Mucosa of descending colon (tissue), 1 donor: ENCODE measurements around a stretch of chr13.

DNA sequence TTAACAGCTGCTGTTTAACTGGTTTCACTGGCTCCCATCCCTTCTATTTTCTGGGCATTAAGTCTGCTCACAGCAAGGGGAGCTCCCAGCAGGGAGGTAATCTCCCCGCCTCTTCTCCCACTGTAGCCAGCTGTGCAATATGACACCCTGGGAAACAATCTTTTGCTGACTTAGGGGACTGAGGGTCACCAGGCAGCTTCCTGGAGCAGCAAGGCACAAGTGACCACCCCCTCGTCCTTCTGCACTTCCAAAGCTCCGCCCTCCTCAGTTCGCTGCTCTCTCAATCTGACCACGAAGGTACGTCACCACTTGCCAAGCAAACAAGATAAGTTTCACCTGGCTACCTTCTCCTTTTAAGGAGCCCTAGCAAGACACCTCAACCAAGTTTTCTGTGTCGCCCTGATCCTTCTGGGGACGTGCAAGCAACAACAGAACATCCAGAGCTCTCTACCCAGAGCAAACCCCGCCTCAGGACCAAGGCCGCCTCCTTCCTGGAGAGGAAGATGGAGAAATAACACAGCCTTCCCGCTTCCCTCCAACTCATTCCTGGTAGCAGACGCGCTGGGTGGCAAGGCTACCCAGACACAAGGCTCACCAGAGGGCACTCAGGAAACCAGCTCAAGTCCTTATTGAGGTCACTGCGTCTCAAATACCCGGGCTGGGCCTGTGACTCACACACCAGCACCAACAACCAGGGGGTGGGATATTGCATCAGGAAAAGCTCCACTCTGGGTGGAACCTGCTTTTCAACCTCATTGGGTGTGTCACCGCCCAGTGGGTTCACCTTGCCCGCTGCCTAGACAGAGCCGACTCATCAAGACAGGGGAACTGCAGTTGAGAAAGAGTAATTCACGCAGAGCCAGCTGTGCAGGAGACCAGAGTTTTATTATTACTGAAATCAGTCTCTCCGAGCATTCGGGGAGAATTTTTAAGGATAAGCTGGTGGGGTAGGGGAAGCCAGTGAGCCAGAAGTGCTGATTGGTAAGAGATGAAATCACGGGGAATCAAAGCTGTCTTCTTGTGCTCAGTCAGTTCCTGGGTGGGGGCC is 92.2 kb downstream of the STK24 start:
- PRO-cap = bidirectional peak, plus-strand start at position 543 of the sequence, minus-strand start at position 245 of the sequence; bidirectional peak, plus-strand start at position 809 of the sequence, minus-strand start at position 620 of the sequence

DNA sequence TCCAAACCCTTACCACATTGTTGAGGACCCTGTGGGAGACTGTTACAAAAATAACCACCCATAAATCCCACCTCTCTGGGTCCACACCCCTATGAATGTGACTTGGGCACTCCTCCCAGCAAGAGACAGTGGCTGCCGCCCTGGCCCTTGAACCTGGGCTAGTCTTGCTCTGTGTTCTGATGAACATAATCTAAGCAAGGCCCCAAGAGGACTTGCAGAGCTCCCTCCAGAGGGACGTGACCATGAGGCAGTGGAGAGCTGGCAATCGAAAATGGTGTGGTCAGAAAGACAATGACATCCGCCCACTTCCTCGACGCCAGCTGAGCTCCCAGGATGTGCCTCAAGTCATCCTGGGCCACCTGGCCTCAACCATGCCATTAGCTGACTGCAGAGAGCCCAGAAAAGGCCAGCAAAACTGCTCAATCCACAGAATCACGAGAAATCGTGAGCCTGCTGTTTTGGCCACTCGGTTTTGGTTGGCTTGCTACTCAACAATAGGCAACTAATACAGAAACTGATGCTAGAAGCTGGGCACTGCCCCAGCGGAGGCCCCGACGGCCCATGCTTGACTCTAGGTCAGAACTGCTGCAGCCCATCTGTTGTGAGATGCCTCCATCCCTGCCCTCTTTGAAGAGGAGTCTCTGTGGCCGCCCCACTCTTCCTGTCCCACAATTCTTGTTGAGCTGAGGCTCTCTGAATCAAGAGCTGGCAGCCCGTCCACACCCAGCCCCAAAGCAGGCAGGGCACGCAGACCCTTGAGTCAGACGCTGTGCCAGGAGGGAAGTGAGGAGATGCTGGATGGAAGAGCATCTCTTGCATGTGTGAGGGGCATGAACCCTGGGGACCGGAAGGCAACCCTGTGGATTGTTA is 53.3 kb downstream of the STK24 start:
- PRO-cap = no peak

DNA sequence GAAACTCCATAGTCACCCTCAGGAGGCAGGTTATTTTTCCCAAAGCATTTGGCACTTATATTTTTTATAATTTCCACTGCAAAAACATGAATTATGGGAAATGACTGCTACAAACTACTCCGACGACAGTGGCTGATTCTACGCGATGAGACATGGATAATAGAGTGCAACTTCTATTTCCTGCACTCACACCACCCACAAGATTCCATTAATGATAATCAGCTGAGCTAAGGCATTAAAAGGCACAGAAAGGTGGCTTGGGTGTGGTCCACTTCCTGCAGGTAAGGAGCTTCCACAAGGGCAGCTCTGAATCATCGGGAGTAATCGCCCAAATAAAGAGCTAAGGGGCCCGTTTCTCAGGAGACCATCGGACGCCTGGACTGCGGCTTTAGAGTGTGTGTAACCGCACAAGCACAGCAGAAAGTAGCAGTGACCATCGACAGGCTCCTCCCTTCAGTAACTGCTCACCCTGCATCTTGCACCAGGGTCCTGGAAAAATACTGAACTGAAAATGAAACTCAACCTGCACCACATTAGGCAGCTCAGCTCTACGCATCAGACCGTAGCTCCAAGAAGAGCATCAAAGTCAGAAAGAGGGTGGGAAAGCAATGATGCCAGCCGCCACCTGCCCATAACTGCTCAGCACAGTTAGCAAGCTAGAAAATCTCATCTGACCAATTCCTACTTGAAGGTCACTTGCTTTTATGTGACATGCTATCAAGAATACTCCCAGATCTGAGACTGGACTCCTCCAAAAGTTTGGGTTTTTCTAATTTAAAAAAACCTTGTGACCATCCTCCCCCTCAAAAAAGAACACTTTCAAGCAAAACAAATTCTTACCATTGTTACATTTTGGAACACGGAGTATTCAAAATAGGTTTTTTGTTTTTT is 5.9 kb downstream of the STK24 start:
- PRO-cap = bidirectional peak, plus-strand start at position 362 of the sequence, minus-strand start at position 210 of the sequence; bidirectional peak, plus-strand start at position 419 of the sequence, minus-strand start at position 395 of the sequence; bidirectional peak, plus-strand start at position 562 of the sequence, minus-strand start at position 462 of the sequence

- PRO-cap = no peak
These were observed 32.3 kb upstream of the SLC15A1 start for GRCh38 chr13:98784879-98785128.

GRCh38 chr13:98985032-98985465 is 7.2 kb upstream of the DOCK9 start:
- PRO-cap = no peak

DNA sequence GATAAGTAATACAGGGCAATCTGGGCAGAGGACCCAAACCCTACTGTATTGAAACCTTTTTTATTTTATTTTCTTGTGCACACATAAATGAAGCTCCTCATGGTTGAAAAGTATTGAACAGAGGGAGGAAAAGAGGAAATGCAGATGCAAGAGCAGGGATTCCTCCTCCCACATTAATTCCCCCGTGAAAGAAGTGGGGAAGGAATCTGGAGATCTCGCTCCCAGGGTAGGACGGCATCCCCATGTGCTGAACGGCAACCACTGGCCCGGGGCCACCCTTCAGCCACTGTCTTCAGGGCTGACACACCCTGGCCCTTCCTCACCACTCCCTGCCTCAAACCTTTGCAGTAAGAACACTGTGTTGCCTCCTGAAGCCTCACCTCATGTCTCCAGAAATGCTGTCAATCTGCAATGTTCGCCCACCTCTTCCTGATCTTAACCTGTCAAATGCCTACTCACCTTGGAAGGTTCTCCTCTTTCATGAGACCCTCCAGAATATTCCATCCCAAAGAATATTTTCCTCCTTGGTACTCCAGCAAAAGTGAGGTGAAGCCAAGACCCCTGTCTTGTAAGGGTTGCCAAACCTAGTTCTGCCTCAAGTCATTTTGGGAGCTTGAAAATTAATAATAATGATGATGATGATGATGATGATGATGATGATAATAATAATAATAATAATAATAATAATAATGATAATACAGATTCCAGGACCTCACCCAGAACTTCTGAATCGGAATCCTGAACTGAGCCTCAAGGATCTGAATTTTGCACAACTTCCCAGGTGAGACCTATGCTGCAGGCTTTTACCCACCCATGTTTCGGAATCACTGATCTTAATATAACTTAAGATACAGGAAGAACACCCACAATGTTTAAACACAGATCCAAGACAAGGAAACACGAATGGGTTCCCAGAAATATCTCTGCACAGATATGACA is 11.1 kb upstream of the DOCK9 start:
- PRO-cap = no peak

DNA sequence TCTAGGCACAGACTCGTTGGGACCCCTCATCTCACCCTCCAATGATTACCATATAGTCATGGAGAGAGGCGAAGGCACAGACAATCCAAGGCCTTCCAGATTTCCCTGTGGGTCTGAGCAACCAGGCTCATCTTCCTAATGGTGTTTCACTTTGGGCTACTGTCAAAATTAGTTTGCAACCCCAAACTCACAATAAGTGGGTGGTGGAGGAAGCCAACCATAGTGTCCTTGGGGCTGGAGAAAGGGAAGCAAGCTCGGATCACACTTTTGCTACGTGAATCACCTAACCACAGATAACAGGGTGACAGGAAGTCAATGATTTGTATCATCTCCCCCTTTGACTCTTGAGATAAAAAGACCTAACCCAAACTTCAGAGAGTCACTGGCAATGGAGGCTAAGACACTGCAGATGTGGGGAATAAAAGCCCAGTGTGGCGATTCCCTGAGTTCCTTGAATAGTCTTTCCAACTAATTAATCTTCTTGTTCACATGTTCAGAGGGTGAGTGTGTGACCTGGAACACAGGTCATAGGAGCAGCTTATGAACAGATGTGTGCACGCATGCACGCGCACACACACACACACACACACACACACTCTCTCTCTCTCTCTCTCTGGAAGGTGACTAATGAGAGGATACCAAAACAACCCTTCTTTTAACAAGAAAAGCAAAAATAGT is 21.0 kb upstream of the DOCK9 start:
- PRO-cap = no peak

DNA sequence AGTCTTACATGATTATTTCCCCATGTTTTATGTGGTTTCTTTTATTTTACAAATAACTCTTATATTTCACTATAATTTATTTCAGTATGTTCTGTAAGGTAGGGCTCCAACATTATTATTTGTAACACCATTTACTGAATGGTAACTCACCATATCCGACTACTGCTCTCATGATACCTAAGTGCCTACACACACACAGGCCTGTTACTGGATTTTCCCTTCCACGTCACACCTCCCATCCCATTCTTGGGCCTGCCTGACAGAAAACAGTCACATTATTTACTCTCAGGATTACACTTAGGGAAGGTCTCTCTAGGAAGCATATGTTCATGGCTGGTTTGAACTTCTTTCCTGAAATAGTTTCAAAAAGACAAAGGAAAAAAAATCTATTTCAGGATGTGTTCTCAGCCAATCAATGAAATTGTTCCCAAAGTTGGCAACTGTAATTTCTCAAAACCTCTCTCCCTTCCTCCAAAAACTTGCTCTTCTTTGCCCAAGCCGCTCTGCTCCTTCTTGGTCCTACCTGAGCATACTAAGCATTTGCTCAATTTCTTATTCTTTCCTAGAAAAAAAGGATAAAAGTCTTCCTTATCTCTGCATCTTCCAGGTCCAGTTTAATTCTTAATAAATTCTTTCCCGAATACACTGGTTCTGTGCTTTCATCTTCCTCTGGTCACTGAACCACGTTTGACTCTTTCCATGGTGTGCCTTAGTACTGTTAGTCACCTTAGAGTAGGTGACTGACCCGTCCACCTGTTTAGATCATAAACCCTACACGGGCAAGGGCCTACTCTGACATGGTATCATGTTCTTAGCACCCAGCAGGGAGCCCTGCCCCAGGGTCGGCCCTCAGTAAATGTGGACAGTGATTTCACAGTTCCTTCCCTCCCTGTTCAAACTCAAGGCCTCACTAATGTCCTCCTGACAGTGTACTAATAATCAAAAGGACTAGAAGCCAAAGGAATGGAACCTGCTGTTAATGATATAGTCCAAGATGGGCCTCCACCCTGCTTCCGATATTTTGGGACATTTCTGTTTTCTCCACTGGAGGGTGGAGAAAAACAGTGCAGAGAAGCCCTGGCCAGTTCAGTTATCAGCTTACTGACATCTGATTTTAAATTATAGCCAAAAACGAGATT is 102.6 kb upstream of the DOCK9 start:
- PRO-cap = no peak

GRCh38 chr13:99196858-99197185 is 3.8 kb upstream of the UBAC2 start:
- PRO-cap = no peak

DNA sequence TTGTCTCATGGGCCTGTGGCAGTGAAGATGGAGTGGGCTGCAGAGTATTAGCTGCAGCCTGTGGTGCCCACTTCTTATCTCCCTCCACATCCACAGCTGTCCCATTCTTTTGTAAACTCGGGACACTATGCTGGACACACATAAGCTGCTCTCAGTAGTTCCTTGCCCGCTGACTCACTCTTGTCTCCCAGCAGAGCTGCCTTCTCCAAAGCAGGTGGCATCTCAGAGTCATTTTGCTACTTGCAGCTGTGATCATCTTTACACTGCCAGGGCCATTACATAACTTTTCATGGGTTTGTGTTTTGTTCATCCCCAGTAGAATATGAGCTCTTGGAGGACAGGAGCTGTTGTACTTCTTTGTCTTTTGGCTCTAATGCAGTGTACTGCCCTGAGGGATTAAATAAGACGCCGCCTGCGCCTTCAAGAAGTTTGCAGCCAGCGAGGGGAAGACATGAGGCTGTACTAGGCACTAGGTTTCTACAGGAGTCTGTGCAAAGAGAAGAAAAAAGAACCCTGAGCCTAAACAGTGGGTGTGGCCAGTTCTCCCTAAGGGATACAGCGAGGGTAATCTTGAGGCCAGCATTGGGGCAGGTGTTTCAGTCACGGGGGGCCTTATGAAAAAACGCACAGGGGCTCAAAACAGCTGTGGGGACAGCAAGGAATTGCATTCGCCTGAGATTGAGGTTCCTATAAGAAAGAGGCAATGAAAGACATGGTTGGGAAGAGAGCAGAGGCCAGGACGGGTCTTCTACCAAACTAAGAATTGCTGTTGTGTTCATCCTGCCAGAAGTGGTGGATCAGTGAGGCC is 40.8 kb upstream of the GPR183 start:
- PRO-cap = no peak

DNA sequence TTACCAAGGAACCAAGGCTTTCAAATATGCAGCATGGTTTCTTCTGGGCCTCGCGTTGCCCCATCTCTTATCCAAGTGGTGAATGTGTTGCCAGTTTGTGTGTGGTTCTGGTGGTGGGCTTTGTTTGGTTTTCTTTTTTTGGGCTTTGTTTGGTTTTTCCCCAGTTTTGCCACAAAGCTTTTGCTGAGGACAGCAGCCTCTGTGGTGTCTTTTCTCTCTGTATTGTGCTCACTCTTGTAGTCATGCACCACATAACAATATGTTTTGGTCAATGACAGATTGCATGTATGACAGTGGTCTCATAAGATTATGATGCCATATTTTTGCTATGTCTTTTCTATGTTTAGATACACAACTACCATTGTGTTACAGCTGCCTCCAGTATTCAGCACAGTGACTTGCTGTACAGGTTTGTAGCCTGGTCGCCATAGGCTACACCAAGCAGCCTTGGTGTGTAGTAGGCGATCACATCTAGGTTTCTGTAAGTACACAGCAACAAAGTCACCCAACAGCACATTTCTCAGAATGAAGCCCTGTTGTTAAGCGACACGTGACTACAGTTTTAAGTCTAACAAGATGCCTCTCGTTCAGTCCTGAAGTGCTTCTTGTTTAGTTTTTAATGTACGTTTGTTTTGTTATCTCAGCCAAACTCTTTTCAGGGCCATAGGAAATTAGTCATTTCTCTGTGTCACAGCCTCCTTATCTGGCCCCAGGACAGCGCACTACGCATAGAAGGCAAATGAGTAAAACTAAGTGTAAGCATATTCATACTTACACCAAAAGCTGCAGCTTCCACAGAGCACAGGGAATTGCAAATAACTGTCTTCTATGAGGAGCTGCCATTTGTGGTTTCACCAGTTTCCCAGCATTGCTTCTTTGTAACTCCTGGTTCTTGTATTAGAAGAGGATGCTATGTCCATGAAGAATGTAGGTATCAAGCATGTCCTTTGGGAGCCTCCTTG is 49.9 kb upstream of the GPR183 start:
- PRO-cap = no peak

DNA sequence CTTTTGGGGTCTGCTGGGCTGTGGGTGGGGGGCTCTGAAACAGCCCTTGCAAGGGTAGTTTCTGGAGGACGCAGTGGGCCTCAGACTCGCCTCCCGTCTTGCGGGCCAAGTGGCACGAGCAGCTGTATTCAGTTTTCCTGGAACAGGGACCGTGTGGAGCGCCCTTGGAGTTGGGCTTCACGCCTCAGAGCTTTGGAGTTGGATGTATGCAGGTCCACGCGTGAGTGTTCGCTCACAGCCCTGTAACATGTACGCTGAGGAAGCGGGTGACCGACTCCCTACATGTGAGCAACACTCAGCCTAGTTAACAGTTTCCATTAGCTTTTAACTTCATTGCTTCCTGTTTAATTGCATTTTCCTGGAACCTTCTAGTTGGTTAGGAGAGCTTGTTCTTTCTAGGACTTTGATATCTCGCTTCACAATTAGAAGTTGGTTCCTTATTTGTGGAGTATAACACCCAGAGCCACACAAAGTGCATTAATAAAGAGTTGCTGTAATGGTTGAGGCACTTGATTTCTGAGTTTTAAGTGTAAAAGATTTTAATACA is 710 bp downstream of the TM9SF2 start:
- PRO-cap = bidirectional peak, plus-strand start at position 447 of the sequence, minus-strand start at position 297 of the sequence

DNA sequence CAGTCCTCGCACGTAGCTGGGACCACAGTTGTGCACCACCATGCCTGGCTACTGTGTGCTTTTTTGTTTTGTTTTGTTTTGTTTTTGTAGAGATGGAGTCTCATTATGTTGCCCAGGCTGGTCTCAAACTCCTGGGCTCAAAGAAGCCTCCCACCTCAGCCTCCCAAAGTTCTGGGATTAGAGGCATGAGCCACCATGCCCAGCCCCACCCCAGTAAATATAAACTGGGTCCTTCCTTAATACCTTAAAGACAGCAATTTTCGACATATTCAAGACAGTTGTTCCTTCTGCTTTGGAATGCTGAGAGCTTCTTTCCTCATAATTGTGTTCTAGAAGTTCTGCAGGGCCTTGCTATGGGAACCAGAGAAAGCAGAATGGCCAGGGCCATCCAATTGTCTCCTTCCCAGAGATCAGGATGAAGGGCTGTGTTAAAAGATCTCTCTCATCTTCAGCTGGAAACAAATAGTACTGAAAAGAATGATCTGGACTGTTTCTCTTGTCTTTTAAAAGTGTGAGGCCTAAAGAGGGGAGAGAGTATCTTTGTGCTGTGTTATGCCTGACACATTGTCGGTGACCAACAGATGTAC is 122.3 kb downstream of the CLYBL start:
- PRO-cap = no peak

DNA sequence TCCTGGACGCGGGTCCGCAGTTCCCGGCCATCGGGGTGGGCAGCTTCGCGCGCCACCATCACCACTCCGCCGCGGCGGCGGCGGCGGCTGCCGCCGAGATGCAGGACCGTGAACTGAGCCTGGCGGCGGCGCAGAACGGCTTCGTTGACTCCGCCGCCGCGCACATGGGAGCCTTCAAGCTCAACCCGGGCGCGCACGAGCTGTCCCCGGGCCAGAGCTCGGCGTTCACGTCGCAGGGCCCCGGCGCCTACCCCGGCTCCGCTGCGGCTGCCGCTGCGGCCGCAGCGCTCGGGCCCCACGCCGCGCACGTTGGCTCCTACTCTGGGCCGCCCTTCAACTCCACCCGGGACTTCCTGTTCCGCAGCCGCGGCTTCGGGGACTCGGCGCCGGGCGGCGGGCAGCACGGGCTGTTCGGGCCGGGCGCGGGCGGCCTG is 502 bp downstream of the ZIC2 start:
- PRO-cap = no peak

DNA sequence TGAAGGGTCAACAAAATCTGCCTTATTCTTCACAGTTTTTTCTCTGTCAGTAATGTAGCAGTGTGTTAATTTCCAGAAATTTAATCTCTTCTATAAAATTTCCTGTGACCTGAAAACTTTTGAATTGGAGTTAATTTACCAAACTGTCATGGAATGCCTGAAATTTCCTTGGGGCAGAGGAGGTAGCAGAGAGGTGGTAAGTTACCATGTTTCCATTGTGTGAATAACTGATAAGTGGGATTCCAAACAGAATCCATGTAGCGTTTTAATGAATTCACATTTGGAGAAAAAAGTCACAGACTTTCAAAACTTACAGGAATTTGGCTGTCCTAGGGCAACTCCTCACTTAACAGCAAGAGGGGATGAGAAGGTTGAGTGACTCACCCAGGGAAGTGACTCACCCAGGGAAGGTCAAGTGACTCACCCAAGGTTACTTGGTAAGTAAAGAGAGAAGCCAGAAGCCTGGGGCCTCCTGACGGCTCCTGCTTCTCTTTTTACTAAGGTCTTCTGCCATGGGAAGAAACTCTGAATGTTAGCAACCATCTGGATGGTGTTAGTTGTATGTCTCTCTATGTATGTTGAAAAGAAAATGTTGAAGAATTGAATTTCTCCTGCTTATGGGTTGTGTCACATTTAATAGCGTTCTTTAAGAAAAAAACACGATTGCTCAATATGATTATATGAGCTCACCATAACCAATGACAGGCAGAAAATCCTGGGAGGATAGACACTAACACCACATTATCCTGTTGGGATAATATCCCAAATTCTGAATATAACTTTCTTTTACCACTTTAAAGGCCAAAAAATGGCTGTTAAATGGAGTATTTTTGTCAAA is 195.8 kb downstream of the GGACT start:
- PRO-cap = no peak

DNA sequence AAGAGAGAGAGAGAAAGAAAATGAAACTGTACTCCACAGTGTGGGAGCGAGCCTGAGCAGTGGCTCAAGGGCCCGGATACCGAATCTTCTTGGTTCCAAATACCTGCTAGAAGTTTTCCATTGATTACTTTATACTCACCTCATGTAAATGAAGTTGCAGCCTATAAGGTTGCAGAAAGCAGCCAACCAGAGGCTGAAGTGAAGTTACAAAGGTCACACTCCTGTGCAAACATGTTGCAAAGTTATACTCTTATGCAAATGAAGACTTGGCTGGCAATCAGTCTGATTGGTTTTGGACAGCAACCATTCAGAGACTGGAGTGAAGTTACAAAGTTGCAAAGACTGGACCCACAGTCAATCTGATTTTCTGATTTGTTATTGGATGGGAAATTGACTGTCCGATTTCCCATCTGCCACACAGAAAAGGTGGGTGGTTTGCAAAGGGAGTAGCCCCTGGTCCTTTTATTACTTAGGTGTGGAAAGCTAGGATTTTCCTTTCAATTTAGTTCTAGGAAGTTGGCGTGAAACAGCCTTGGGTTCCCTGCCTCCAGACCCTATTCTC is 152.5 kb downstream of the GGACT start:
- PRO-cap = no peak

DNA sequence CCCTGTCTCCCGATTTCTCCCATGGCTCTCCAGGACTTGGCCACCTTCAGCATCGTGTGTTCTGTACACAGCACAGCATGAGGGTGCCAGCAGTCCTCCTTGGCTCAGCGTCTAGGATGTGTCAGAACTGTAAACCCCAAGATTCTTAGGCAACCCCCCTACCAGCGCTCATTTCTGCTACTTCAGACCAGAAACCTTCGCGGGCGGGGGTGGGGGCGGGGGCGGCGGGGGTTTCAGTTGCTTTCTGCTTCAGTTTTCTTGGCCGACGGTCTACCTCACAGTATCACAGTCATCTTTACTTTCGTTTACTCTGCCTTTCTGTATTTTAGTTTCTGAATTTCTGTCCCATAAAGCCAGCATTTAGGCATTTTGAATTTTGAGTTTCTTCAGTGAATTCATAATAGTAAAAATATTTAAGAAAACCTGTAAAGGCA is 82.4 kb downstream of the GGACT start:
- PRO-cap = no peak

DNA sequence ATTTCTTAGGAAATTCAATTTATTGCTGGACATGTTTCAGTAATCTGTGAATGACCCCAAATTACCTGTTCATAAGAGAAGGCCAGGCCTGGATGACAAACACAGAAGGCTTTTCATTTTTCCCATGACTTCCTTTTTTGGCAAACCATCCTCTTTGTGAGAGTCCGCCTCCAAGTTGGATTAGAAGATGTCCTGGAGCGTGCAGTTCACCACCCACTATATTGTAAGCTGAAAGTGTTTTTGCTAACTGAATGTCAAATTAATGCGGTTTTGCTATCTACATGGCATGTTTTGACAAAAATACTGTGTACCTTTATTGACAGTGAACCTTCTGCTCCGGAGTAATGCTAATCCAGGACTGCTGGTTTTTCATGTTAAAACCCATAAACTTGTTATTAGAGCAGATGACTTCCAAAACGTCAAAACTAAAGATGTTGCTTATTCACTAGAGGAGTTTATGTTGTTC is 70.8 kb downstream of the ITGBL1 start:
- PRO-cap = no peak

DNA sequence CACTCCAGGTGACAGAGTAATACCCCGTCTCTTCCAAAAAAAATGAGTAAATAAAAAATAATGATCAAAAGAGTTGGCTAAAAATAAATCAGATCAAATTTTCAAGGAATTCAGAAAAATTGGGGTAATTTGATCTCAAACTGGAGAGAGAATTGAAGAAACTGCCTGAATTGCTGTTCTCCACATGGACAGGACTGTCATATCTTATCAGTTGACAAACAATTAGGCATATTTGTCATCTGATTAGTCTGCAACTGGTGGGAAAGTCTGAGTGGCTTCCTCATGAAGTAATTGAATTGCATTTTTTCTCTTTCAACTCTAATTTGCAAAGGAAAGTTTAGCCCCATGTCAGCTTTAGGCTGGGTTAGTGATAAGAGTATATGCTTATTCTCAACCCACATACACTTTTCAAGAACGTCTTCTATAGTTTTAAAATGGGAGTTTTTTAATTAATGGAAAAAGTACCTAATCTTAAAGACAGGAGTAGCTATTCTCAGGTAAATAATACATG is 161.2 kb downstream of the FGF14 start:
- PRO-cap = no peak

DNA sequence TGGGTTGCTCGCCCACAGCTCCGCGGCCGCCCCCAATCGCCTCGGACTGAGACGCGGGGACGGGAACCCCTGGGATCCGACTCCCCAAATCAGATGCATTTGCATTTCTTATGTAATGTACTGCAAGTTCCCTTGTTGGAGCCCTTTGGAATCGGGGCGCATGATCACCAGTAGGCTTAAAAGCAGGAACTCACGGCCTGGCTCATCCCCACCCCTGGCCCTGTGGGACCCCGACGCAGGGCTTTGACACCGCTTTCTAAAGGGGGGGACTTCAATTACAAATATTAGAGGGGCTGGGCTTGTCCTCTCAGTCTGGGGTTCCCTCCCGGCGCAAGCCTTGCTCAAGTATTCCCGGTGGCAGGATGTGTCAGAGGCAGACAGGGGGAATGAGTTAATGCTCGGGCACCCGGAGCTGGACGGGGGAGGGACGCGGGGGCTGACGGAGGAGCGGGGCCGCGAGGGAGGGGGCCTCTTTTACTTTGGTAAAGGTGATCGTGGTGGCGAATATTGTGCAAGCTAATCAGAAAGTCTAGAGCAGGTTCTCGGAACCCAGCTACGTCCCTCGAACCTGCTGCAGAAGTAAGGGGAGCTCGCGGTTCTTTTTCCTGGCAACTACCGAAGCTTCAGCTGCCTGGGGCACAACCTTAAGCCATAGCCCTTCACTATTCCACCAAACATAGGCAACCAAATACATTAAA is 196.1 kb upstream of the TPP2 start:
- PRO-cap = no peak